Cardiac ventricle fibroblast (primary cell): ENCODE measurements around the genes CST8, CST1 and GGTLC1.

DNA sequence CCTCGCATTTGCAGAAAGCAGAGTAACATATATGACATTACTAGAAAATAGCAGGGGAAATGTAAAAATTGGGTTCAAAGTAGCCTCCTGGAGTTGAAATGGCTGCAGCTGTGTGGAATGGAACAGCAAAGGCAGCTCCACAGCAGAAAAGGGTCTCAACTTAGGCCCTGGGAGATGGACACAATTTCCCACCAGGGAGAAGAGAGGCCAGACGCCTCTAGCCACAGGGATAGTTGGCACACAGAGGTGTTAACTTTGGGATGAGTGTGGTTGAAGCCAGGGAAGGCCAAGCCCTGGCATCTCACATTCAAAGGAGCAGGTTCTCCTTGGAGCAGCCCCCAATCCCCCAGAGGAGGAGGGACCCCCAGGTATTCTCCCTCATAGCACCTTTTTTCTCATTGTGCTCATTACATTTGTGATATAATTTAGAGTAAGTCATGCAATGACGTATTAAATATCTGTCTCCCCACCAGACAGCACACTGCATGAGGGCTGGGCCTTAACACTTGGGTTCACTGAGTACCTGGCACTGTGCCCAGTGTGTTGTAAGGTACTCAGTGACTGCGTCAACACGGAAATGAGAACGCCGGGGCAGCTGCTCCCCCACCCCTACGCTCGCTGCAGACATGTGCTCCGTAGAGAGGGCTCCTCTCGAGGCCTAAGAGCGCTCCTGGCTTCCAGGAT is 76.0 kb upstream of the CD93 start:
- RAMPAGE, long total RNA, result no peak

DNA sequence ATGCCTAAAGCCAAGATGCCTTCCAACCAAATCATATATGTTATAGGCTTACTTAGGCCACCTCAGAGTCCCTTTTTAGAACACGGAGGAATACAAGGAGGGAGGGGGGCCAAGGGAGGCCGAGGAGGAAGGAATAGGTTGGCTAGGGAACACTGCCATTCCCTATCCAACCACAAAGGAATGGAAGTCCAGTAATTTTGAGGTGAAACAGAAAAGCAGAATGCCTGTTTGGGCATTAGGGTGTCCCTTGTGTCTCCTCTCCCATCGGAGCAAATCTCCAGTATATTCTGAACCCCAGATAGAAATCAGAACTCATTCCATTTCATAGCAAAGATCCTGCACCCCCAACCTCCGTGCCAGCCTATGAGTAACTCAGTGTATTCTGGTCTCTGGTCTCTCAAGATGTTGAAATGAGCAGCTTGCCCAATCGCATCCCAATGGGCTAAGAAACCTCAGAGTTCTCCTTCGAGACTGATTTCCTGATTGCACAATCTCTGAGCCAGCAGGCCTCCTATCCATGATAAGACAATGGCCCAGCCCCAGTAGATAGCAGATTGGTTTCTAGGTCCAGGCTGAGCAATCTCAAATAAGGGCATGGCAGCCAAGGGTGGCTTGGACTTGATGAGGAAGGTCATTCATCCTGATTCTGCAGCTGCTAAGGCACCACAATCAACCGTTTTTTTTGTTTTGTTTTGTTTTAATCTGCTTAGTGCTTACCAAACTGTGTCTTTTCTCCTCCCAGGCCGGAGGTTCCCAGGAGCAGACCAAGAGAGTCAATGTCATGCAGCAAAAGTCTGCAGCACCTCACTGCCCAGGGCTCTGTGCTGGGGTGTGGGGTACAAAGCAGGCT is 125.2 kb upstream of the NXT1 start:
- RAMPAGE, long total RNA, result no peak

DNA sequence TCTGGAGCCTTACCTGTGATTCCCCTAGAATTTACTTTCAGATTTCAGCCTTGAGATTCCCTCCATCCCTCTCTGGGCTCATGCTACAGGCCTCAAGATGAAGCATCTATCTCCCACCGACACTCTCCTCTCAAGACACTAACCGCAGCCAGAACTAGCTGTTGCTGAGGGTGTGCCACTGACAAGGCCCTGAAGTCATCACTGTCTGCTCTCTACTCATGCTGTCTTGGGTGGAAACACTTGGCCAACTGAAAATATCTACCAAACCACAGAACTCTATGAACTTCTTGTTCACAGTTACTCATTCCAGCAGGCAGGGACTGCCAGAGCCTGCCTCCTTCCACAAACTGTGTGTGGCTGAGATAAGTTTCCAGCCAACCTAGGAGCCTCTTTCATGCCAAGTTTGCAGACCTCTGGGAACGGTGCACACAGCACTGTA is 45.6 kb upstream of the NXT1 start:
- RAMPAGE, long total RNA, result no peak

GRCh38 chr20:23331952-23332234 is 18.7 kb upstream of the NXT1 start:
- RAMPAGE, long total RNA, result no peak

- RAMPAGE, long total RNA, result no peak
Observed at GRCh38 chr20:23360878-23361378, 1.1 kb upstream of the GZF1 start.

GRCh38 chr20:23399620-23400388 is 21.5 kb downstream of the NAPB start:
- RAMPAGE, long total RNA, result no peak

DNA sequence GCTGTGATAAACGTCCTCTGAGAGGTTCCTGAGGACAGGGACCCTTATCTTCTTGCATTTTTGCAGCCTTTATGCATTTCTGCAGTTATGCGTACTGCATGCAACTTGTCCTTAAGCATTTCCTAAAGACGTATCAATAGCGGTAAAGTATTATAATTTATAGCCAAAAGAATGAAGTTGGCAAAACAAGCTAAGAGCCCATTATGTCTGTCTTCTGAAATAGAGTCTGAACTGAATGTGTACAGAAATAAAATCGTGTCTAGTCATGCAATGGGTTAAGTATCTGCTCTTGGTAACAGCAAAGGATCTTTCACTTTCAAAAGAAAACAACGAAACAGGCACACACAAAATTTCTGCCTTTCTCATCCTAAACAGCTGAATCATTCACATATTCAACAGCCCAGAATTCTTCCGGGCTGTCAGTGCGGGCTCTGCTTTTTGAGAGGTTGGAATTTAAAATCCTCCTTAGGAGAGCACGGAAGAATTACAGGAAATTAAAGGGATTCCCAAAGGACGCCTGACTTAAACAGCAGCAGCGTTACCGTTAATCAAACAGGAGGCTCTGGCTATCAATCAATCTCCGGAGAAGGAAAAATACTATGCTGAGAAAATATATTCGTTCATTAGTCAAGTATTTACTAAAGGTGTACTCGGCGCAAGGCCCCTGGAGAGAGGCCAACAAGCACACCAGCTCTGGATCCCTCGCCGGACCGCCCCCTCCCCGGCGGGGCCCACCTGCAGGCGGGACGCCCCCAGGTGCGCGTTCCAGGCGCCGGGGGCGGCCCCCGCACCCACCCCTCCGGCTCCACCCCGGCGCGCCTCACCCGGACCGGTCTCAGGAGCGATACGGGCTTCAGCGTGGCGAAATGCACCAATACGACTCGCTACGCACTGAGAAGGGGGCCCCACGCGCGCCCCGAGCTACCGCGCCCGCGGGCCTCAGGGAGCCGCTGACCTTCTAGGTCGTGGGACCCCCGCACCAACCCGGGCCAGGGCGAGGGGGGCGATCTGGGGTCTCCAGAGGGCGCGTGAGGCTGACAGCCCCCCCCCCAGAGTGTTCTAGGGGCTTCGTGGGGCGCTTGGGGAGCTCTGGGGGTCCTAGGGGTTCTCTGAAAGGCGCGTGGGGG is 1.2 kb downstream of the NAPB start:
- RAMPAGE, long total RNA, result no peak

DNA sequence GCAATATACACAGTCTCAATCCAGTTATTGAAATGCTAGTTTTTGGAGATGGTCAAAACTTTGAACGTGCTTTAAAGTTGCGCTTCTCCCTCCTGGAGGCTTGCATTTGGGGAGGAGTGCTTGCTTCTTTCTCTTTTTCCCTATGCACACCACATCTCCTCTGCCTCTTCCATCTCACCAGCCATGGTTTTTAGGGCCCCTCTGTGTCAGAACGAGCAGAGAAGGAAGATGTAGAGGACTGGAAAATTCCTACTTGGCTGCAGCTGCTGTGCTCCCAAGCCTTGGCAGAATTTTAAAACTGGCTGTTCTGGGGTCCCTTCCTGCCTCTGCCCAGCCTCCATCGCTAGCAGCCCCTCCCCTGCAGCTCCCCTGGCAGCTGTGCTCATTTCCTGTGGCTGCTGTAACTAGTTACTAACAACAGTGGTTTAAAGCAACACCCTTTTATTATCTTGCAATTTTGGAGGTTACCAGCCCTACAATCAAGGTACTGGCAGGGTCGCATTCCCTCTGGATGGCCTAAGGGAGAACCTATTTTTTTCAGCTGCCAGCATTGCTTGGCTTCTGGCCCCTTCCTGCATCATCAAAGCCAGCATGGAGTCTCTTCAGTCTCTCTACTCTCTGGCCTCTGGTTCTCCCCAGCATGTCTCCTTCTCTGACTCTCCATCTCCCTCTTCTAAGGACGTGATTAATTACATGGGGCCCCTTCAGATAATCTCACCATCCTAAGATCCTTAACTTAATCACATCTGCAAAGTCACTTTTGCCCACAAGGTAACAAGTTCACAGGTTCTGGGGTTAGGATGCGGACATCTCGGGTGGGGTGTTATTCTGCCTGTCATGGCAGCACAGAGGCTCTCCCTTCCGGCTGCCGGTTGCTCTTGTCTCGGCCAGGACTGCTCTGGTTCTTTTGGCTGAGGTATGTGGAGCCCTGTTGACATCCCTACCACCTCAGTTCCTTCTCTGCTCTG is 3.8 kb upstream of the CST11 start:
- RAMPAGE, long total RNA, result no peak

GRCh38 chr20:23491017-23491237 is at the start of gene CST8:
Gene CST8, plus strand, starts transcription at chr20:23491117.
- RAMPAGE, long total RNA, result no peak

GRCh38 chr20:23634947-23635611 is 2.7 kb downstream of the CST3 start:
- RAMPAGE, long total RNA, result no peak

GRCh38 chr20:23750873-23751072 is at the start of gene CST1:
Gene CST1, minus strand, starts transcription at chr20:23750935.
- RAMPAGE, long total RNA, result no peak

DNA sequence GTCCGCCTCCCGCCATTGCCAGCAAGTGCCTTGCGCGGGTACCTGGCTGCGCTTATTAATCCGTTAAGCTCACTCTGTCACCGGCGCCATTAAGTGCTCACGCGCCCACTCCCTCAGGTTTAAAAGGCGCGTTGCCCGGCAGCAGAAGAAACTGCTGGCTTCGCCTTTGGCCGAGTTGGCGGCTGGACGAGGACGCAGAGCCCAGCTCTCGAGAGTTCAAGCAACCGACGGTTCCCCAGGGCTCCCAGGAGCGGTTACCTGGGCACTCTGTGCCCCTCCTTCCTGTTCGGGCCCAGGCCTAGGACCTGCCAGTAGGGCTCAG is at the start of gene GGTLC1:
Gene GGTLC1, minus strand, starts transcription at position 213 of the 322 bp plus-strand sequence.
- RAMPAGE, long total RNA, result no peak

DNA sequence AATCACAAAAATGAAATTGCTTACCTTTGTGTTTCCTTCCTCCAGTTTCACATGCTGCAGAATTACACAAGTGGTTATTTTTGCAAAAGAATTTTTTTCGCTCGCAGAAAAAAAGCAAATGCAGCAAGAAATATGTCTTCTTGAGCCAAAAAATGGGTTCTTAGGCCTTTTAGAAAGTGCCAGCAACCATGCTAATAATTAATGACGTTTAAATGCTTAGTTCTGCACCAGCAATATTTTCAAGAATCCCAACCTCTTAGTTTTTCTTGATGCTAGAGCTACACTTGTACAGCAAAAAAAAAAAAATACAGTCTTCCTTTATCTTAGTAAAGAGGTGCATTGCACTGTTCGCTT is 6.7 kb upstream of the SYNDIG1 start:
- RAMPAGE, long total RNA, result no peak

- RAMPAGE, long total RNA, result no peak
Observed at GRCh38 chr20:24983733-24984557, 8.6 kb downstream of the APMAP start.

DNA sequence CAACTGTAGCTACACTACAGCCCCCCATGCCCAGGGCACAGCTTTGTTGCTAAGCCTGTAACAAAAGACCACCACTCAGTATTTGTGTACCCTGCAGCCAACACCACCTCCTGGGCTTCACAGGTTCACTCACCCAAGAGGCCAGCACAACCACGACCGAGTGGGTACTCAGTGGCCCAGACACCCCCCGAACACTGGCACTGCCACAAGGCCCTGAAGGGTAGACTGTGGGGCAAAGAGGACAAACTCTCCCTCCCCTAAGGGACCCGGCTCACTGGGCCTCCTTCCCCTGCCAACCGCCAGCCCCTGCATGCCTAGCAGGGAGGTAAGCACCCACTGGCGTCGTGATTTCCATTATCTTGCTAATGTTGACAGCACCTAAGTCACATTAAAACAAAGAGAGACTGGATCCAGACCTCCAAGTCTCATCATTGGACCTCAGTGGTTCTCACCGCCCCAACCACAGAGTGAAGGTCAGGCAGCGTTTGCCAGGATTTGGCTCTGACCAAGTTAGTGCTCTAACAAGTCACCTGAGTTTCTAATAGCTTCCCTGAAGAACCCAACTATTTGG is 13.9 kb upstream of the APMAP start:
- RAMPAGE, long total RNA, result no peak

DNA sequence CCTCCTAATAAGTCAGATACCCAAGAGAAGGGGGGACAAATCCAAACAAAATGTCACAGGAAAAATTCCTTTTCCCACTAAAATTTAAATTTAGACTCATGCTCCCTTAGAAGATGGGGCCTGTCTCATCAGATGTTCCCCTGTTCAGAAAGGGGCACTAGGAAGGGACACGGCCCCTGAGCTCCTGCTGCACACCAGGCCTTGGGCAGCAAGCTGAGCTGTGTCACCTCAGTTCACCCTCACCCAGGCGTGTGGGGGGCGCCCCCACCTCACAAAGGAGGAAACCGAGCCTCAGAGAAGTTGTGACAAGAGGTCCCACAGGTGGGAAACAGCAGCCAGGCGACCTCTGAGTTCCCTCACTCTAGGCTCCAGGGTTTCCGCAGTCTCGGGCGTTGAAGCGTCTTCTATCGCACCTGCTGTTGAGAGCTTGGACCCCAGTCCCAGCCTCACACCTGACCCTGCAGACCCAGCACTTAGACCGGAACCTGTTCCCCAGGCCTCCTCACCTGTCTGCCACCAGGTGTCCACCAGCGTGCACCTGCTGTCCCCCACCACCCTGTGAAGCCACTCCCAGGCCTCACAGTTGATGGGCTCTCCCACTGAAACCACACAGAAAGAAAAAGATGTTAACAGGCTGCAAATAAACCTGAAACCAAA is 22.2 kb upstream of the APMAP start:
- RAMPAGE, long total RNA, result no peak

- RAMPAGE, long total RNA, result no peak
Observed at GRCh38 chr20:25019596-25020235, 27.2 kb upstream of the APMAP start.

DNA sequence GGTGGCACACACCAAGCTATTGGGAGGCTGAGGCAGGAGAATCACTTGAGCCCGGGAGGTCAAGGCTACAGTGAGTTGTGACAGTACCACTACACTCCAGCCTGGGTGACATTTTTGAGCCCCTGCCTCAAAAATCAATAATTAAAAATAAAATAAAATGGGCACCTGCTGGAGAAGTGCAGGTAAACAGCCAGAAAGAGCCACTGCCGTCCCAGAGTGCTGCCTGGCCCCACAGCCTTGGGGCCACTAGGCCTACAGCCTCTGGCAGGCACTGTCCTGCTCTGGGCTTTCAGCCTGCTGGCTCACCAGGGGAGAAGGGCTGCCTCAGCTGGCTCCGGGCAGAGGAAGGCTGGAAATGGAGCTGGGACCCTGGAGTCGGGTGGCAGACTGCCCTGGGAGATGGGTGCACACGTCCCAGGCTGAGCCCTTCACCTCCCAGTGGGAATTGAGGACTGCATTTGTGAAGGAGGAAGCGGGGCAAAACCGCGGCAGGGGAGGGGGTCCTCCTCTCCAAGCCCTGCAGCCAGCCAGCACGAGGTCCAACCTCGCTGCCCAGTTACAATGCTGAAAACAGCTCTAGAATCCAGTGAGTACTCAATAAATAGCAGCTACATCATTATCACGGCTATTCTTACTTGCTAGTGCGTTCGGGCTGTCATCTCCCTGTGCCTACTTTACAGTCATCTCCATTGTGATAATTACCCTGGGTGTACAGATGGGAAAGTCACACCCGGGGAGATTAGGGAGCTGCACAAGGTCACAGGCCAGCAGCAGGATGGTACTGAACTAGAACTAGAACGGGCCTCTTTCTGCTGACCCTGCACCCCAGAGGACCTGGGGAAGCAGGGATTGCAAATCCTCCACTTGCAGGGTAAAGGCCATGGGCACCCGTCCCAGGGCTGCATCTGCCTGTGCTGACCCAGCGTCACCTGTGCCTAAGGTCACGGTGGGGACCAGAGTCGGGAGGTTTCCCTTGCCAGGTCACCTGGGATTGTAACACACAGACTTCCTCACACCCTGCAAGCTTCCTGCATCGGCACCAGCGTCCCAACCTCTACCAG is 13.1 kb downstream of the ACSS1 start:
- RAMPAGE, long total RNA, result no peak

- RAMPAGE, long total RNA, result no peak
Observed at GRCh38 chr20:25192077-25192392, 3.5 kb upstream of the ENTPD6 start.

DNA sequence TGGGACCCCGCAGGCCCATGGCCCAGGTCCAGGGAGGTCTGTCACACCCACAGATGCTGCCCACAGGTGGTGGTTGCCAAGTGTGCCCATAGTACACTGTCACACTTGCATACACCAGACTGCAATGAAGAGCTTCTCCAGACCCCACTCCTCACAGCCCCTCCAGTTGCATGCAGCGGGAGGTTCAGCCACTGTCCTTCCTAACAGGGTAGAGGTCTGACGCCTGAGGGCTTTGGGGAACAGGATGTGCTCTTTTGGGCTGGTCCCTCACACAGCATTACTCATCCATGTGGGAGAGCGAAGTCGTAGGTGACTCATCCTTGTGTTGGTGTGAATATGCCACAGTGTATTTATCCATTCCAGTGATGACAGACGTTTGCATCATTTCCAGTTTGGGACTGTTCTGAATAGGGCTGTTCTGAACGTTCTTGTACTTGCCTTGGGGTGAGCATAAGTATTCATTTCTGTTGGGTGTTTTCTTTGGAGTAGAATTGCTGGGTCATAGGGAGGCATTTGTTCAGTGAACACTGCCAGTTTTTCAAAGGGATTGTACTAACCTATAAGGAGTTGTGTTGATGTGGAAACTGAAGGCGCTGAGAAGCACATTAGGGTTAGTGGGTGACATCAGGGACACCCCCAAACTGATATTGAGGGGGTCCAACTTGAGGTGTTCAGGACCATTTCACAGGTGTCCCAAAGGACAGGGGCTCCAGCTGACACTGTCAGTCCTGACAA is 10.1 kb upstream of the PYGB start:
- RAMPAGE, long total RNA, result no peak